Tibial artery (tissue), 1 donor: ENCODE results near the gene ASTL.

DNA sequence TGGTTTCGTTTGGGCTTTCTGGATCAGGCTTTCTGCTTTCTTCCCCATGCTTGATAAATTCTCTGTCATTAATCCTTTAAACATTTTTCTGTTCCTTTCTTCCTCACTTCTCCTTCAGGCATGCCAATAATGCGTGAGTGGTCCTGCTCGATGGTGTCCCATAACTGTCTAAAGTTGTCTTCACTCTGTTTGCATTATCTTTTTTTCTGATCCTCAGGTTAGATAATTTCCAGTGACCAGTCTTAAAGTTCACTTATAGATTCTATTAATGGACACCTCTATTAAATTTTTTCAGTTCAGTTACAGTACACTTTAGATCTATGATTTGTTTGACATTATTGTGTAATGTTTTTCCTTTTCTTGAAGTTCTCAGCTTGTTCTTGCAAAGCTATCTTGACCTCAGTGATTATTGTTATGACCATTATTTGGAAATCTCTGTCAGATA is 152.8 kb downstream of the ANKRD36C start:
- PRO-cap: no peak

DNA sequence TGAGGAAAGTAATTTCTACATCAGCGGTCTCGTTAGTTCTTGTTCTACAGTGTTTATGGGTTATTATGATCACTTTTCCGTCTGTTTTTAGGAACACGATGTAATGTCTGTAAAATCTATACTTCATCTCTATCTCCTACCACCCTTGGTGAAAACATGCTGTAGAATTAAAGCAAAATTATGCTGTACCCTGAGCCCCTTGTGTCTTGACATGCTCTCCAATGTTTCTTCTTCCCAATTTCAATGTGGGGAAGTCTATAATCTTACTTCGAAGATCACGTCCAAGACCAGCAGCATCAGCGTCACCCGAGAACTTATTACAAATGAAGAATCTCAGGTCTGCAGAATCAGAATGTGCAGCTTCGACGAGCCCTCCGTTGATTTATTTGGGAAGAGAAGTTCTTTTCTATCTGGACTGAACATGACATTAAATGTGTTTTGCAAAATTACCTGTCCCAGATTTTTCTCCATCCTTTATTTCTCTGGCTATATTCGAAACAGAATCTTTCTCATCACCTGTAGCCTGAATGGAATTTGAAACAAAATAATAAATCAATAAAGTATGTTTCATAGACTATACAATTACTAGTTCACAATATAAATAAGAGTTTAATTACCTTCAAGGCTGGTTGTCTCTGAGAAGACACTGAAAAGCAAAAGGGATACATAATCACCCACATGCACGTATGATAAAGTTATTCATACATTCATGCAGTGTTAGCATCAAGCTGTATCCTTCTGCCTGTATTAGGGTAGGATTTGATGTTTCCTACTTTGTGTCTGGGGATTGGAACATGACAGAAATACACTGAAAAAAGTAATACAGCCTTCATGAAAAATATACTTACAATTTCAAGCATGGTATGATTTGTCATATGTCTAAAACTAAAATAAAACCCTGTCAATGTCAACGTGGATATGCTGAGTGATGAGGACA is 107.6 kb downstream of the ANKRD36C start:
- PRO-cap: no peak

GRCh38 chr2:96009701-96010132 is 18.1 kb upstream of the ANKRD36C start:
- PRO-cap: no peak

DNA sequence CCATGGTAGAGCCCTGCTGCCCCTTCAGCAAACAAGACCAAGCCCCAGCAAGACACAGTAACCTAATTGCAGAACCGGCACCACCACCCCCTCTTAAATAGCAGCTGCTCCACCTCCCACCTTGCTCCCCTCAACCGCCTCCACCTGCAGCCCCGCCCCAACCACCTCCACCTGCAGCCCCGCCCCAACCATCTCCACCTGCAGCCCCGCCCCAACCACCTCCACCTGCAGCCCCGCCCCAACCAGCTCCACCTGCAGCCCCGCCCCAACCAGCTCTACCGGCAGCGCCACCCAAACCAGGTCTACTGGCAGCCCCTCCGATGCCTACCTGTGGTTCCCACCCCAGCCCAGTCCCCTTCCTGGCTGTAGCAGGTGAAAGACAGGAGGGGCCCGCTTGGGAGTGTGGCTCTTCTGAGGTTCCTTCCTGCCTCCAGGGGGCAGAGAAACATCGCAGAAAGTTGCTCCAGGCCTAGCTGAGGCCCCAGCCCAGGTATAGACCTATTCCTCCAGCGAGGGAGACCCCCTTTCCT is at the start of gene ASTL:
Gene ASTL, minus strand, starts transcription at position 70 of the 530 bp plus-strand sequence.
- PRO-cap: no peak

- PRO-cap: bidirectional peak, plus-strand start at chr2:96209015, minus-strand start at chr2:96208827
Measured at GRCh38 chr2:96208892-96209483, 361 bp upstream of the STARD7 start.

DNA sequence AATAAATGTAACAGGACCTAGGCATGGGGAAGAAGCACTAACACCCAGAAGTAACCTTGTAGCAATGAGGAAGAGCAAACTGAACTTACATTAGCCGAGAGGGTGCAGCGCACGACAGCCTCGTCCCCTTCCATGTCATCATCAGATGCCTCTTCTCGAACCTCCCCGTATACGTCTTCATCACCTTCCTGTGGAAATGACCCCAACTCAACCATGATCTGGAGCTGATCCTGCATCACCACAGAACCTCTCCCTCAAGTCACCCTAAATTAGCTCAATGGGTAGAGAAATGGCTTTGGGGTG is 6.2 kb downstream of the SNRNP200 start:
- PRO-cap: no peak

- PRO-cap: no peak
Measured at GRCh38 chr2:96359826-96360399, 24.3 kb downstream of the NCAPH start.

- PRO-cap: no peak
Measured at GRCh38 chr2:96539280-96539927, 2.9 kb downstream of the ARID5A start.

DNA sequence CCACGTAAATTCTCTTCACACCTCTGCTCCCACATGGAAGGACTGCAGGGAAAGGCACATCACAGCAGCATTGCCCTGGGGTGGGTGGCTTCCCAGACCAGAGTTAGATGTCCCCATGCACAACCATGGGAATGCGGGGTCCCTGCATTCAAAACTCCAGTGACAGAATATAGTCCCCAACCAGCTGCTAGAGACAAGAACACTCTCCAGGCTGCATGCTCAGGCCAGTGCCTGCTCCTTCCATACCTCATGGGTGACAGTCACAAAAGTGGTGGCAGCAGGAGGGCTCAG is 33.0 kb downstream of the LMAN2L start:
- PRO-cap: no peak

DNA sequence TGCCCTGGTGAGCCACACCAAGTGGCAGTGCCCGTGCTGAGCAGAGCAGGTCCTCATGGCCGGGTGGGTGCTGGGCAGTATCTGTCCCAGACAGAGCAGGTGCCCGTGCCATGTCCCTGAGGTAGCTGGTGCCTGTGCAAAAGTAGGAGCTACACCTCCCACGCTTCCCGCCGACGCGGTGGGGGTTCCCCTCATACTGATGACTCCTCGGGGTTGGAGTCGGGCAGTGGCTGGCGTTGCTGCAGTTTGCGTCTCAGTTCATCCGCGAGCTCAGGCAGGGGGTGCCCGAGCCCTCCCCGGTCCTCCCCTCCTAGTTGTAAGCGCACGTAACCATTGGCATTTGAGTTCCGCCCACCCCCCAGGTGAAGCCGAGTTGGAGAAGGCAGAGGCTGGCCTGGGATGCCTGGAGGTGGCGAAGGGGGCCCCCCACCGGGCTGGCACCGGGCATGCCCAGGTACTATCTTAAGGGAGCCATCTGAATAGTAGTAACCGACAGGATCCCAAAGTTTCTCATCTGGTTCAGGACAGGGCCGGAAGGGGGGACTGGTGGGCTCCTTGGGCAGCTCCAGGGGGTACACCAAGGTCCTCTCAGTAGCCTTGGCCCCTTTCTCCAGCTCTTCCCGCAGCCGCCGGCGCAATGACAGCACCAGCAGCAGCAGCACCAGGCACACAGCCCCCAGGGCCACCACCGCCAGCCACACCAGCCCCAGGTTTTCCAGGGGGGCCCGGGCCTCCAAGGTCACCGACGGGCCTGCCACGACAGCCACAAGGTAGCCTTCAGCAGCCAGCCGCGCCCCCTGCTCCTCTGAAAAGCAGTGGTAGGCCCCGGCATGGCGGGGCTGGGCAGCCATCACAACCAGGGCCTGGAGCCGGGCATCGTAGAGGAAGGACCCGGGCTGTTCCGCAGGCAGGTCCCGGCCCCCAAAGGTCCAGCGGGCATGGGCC is 2.9 kb upstream of the ANKRD39 start:
- PRO-cap: no peak

- PRO-cap: bidirectional peak, plus-strand start at chr2:96870884, minus-strand start at chr2:96870828
Measured at GRCh38 chr2:96870615-96871414, 935 bp upstream of the SEMA4C start.

DNA sequence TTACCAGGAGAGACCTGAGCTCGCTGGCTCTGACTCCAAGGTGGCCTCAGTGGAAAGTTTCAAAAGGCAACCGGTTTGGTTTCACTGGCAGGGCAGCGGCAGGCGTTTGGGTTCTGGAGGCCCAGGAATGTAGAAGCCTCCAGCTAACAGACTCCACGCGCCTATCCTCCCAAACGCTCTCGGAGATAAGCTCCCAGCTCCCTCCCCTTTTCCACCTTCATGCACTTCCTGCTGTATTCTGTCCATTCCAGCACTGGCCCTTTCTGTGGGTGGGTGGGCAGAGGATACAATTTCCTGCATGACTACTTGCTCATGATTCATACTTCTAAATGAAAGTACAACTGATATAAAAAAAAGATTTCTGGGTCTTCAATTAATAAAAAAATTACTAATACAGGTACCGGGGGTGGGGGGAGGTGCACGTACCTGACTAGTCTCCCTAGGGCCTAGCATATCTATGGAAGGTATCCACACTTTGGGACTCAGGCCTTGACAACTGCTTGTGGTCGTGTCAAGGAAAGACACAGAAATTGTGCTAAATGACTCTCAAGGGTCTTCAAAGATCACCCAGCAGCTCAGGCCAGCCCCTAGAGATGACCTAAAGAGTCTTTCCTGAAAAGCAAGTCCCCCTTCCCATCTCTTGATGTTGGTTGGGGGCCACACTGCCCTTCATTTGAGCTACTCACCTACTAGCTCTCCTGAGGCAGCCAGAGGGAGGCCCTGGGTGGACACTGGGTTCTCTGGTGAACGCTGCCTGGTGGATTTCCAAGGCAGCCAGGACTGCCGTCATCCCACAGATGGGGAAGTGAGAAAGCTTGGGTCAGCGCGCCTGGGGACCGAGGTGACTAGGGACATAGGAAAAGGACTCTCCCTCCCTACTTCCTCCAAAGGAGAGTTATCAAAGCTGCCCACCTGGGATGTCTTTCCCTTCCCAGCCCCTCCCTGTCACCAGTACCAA is 3.4 kb upstream of the SEMA4C start:
- PRO-cap: no peak

DNA sequence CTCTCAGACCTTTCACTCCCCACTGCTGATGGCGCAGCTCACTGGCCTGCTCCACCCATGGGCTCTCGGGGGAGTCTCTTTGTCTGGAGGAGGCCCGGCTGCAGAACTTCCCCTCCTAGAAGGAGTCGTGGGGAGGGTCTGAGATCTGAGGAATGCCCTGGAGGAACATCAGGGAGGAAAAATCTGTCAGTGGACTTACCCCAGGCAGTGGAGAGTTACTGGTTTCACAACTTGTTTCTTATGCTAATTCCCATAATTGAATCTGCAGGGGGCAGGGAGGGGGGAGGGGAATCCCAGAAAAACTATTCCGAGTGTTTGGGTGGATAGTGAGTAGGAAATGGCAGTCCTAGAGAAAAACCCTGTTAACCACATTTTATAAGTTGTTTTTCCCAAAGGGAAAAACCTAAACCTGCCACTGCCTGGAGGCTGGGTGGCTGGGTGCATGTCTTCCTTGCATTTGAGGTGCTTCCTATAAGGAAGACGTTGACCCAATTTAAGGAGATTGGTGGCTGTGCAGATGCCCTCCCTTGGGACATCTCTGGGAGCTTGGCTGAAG is 11.7 kb upstream of the SEMA4C start:
- PRO-cap: no peak

DNA sequence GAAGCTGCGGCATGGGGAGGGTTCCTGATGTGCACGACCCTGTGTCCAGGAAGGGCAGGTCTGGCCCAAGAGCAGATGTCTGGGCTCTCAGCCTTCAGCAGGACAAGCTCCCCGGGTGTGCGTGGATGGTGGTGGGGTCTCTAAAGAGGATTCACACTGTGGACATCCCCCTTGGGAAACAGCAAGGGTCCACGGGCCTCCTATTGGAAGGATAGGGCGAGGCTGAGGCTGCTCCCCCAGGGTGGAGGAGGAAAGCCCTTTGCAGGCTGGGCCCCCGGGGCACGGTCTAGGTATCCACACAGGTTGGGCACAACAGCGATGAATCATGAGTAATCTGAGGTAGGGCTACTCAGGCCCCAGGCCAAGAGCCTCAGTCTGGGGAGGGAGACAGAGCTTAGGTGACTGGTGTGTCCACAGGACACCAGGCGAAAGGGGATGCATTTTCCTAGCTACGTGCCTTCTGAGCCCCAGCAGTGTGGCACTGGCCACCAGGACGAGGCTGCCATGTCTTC is 14.4 kb upstream of the SEMA4C start:
- PRO-cap: no peak

GRCh38 chr2:96891486-96892097 is 21.7 kb upstream of the SEMA4C start:
- PRO-cap: no peak

GRCh38 chr2:97547594-97547907 is 42.1 kb downstream of the ANKRD36B start:
- PRO-cap: no peak

- PRO-cap: no peak
Measured at GRCh38 chr2:97637023-97637718, 8.7 kb upstream of the COX5B start.

DNA sequence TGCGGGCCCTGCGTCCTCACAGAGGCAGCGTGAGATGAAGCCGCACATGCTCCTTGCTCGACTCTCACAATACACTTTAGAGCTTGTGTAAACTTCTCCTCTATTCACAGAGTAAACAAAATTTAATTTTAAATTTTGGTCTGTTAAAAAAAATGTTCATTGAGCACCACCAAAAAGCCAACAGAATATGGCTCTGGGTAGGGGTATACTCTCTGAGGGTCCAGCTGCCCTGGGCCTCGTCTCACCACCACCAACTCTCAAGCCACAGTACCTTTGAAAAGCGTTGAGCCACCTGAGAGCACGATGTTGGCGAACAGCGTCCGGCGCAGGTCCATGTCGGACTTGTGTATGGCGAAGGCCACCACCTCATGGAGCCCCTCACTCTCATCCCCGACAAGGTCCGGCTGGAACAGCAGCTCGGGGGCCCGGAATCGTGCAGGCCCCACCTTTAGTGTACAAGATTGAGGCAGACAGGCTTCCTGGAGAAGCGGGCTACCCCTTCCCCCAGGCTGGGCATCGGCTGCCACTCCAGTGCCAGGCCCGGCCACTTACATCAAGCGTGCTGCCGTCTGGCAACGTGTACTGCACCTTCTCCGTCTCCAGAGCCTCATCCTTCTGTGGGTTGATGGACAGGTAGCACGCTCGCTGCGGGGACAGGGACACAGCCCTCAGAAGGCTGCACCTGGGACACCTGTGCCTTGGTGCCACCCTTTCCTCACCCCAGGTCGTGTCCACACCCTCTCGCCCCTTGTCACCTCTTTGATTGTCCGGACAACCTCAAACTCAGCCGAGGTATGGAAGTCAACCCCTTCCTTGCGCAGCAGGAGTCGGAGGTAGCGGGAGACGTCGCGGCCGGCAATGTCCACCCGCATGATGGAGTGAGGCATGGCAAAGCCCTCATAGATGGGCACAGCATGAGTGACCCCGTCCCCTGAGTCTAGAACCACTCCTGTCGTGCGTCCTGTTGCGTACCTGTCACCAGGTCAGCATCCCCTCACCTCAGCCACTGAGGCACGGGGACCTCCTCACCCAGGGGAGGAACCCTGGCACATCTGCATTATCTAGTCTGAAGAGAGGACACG is 5.8 kb downstream of the ACTR1B start:
- PRO-cap: no peak

- PRO-cap: bidirectional peak, plus-strand start at chr2:97663019, minus-strand start at chr2:97662859
Measured at GRCh38 chr2:97662336-97663406, 1.2 kb downstream of the ACTR1B start.

- PRO-cap: no peak
Measured at GRCh38 chr2:97809334-97809978, 96.1 kb downstream of the ZAP70 start.